T-cell (primary cell): ENCODE measurements around a stretch of chr6.

- PRO-cap, 7 experiments: no peak in any of the 7 experiments
These were observed 773 bp downstream of the ELOVL2 start for GRCh38 chr6:11042946-11044117.

GRCh38 chr6:11207029-11207776 is 25.3 kb downstream of the NEDD9 start:
- PRO-cap, 7 experiments: no peak in any of the 7 experiments

- PRO-cap, 7 experiments: no peak in any of the 7 experiments
These were observed 15.0 kb downstream of the NEDD9 start for GRCh38 chr6:11217286-11217980.

GRCh38 chr6:11251381-11252372 is 19.2 kb upstream of the NEDD9 start:
- PRO-cap, 7 experiments: no peak in any of the 7 experiments

GRCh38 chr6:11282647-11283202 is 50.3 kb upstream of the NEDD9 start:
- PRO-cap, 7 experiments: no peak in any of the 7 experiments

GRCh38 chr6:11496467-11497539 is 40.7 kb upstream of the TMEM170B start:
- PRO-cap, 7 experiments: no peak in any of the 7 experiments

GRCh38 chr6:11538778-11539059 is 1.2 kb downstream of the TMEM170B start:
- PRO-cap, 7 experiments: no peak in any of the 7 experiments

DNA sequence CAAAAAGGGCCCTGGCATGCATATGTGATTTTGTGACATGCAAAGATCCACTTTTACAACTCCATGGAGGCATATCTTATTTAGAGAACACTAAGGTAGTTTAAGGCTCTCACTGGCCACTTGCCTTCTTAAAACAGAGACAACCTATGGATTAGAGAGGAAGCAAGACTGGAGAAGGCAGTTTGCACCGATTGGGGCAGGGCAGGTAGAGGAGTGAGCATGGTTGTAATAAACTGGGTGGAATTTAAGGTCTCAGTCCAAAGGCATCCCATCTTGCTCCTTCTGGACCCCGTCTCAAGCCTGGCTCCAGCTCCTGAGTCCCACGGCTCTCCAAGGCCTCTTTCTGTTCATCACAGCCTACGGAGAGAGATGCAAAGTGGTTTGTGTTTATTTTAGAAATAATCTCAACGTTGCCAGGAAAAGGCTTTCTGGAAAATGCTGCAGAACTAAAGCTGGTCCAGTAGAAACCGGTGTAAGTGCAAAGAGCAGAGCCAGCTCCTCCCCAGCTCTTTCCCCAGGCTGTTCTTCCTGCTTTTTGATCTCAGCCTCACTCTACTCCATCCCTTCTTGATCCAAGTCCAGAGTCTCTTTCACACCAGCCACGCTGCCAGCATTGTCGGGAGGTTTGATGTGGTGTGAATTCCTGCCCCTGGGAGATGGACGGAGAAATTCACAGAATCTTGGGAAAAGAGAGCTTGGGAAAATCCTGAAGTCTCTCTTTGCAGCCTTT is 69.7 kb downstream of the TMEM170B start:
- PRO-cap, 7 experiments: no peak in any of the 7 experiments

GRCh38 chr6:11609586-11610156 is 72.1 kb downstream of the TMEM170B start:
- PRO-cap, 7 experiments: no peak in any of the 7 experiments

DNA sequence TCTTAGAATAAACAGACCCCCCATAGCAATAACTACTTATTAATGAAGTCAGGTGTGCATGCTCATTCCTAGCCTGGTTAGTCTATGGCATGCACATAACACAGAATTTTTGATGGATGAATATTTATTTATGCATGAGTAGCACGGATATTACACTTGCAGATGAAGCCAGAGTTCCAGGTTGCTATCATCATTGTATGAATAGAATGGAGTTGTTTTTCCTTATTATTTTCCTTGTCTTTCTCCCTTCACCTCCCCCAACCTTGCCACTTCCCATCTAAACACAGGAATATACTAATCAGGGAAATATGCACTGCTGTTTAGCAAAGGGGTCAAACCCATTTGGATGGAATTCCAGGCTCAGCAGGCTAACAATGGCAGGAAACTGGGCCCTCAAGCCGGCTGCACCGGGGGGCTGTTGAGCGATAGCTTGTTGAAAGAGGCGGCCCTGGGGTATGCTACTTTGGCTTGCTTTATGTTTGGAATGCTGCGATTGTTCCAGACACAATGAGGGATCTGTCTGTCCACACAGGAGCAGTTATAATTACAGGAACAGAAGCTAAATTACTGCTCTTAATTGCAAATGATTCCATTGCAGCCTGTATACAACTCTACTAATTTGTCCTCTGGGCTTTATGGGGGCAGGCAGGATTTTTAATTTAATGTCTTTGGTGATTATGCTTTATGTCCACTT is 112.7 kb downstream of the TMEM170B start:
- PRO-cap, 7 experiments: no peak in any of the 7 experiments

DNA sequence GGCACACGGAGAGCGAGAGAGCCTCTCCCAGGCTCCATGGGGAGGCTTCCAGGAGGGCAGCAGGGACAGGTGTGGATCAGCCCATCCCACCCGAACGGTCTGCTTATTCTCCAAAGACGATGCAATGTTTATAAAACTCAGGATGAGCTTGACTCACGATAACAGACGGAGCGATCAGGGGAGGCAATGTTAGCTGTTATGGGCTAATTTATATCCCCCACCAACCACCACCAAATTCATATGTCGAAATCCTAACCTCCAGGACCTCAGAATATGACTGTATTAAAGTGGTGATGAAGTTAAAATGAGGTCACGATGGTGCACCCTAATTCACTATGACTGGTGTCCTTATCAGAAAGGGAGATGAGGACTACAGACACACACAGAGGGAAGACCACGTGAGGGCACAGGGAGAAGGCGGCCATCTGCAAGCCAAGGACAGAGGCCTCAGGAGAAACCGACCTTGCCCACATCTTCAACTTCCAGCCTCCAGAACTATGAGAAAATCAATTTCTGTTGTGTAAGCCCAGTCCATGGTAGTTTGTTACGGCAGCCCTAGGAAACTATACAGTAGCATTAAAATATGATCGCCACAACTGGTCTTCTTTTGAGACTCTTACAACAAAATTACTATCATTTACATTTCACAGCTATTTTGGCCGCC is 7.0 kb downstream of the ADTRP start:
- PRO-cap, 7 experiments: no peak in any of the 7 experiments

DNA sequence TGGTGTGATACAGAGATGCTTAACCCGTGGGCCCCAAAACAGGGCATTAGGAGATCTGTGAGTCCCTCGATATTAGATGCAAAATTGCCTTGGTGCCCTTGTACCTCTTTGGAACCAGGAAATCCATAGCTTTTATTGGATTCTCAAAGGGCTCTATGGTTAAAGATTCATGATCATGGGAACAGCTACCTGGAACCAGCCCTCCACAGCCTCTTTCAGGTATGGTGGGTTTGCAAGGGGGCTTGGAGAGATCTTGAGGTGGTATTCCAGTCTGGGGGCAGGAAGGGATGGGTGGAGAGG is 91.4 kb upstream of the HIVEP1 start:
- PRO-cap, 7 experiments: no peak in any of the 7 experiments

DNA sequence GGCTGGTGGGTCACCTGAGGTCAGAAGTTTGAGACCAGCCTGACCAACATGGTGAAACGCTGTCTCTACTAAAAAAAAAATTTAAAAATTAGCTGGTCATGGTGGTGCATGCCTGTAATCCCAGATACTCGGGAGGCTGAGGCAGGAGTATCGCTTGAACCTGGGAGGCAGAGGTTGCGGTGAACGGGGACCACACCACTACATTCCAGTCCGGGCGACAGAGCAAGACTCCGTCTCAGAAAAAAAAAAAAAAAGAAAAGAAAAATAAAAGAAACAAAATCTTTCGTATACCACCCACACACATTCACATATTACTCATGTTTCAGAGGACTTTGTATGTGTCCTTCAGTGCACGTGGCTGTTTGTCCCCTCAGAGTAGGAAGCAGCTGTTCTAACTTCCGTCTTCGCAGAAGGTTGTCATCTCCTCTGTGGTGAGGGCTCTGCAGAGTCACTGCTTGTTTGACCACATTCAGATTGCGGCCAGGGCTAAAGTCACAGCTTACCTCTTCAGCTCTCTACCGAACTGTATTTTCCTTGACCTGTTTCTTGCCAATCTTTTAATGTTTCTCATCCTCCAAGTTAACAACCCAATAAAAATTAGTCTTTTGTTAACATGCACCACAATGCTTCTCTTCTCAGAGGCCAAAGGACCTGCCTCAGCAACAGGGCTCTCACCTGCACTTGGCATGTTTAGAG is 36.6 kb upstream of the HIVEP1 start:
- PRO-cap, 7 experiments: peak in 1 of 7 experiments; most common plus-strand start position 468 of the sequence (in 1)

DNA sequence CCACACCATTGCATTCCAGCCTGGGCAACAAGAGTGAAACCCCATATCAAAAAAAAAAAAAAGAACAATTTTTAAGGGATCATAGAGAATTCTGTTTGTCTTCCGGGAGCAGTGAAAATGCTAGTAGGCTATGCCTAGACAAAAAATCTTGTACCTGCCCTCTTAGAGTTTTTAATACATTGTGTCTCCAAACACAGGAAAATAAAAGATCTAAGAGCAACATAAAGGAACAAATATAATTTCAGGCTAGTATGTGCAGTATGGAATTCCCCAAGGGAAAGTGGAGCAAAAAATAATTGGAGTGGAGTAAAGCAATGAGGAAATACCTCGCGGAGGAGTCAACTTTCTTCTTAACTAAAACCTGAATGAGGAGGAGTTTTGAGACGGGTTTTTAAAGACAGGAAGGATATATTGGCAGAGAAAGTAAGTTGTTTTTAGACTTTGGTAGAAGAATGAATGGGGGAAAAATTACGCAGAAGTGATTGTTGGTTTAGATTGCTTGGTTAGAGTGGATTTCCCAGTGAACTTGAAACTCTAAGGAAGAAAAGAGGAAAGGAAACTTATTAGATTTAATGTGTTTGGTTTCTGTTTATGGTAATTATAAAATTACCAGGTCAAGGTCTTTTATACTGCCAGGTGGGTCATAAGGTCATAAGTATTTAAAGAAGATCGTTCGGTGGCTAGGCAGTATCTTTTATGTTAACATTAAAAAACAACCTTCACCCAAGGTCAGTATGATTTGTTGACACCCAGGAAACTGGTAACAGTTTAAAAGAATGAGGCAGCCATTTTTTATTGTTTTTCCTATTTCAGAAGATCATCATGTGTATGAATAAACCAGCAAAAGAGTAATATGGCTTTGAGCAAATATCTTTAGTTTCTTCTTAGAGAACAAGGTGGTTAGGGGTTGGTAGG is 14.1 kb downstream of the HIVEP1 start:
- PRO-cap, 7 experiments: no peak in any of the 7 experiments

- PRO-cap, 7 experiments: peak in 2 of 7 experiments; most common plus-strand start chr6:12119416 (in 1); most common minus-strand start chr6:12119155 (in 2)
These were observed 107.0 kb downstream of the HIVEP1 start for GRCh38 chr6:12118923-12119733.

DNA sequence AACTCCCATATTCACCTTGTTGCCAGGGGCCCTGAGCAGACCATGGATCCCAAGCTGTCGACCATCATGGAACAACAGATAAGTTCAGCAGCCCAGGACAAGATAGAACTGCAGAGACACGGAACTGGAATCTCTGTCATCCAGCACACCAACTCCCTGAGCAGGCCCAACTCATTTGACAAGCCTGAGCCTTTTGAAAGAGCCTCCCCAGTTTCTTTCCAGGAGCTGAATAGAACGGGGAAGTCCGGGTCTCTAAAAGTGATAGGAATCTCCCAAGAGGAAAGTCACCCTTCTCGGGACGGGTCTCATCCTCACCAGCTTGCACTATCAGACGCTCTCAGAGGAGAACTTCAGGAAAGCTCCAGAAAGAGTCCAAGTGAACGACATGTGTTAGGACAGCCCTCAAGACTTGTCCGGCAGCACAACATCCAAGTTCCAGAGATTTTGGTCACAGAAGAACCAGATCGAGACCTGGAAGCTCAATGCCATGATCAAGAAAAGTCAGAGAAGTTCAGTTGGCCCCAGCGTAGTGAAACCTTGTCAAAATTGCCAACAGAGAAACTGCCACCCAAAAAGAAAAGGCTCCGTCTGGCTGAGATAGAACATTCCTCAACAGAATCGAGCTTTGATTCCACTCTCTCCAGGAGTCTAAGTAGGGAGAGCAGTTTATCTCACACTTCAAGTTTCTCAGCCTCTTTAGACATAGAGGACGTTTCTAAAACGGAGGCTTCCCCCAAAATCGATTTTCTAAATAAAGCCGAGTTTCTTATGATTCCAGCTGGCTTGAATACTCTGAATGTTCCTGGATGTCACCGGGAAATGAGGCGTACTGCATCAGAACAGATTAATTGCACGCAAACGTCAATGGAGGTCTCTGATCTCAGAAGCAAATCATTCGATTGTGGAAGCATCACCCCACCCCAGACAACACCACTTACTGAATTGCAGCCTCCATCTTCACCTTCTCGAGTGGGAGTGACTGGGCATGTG is 111.2 kb downstream of the HIVEP1 start:
- PRO-cap, 7 experiments: no peak in any of the 7 experiments

GRCh38 chr6:12208128-12208824 is 81.9 kb upstream of the EDN1 start:
- PRO-cap, 7 experiments: no peak in any of the 7 experiments

DNA sequence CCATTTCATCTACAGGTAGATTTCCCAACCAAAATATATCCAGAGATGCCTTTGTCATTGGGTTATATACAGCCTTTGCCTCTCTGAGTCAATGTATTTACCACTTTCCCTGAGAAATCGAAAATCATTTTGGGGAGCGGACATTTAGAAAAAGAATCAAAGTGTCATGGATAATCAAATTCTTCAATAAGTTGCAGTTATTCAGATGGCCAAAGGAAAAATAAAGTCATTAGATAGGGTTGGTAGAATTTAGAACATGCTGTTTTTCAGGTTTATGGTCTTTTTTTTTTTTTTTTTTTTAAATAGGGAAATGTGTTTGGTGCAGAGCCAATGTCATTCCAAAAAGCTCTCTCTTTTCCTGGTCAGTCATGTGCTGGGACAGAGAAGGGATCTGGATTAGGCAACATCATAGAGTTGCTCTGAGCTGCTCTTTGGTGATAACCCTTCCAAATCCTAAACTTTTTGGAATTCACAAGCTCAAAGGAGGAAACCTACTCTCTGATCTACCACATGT is 4.5 kb downstream of the EDN1 start:
- PRO-cap, 7 experiments: no peak in any of the 7 experiments

DNA sequence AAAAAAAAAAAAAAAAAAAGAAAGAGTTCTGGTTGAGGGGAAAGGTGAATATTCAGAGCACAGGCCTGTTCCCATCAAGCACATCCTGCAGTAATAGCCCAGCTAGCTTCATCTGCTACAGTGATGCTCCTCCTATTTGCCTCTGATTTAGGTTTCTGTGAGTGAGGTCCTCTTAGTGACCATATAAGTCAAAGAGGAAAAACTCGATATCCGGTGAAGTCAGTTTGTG is 33.8 kb downstream of the EDN1 start:
- PRO-cap, 7 experiments: no peak in any of the 7 experiments

- PRO-cap, 7 experiments: no peak in any of the 7 experiments
These were observed 53.4 kb downstream of the EDN1 start for GRCh38 chr6:12343454-12344132.